Breast (tissue), 4 donors: ENCODE data around the gene GPX3.

GRCh38 chr5:151020106-151021153 is at the start of gene GPX3:
GPX3 (plus strand) TSS chr5:151020591.
- PRO-cap, 3 experiments: peak in 3 of 3 experiments; most common plus-strand start chr5:151020591 (in 3); most common minus-strand start chr5:151020355 (in 3)
- RRBS: 1% methylated on average over 7 of the region's 58 CpGs

DNA sequence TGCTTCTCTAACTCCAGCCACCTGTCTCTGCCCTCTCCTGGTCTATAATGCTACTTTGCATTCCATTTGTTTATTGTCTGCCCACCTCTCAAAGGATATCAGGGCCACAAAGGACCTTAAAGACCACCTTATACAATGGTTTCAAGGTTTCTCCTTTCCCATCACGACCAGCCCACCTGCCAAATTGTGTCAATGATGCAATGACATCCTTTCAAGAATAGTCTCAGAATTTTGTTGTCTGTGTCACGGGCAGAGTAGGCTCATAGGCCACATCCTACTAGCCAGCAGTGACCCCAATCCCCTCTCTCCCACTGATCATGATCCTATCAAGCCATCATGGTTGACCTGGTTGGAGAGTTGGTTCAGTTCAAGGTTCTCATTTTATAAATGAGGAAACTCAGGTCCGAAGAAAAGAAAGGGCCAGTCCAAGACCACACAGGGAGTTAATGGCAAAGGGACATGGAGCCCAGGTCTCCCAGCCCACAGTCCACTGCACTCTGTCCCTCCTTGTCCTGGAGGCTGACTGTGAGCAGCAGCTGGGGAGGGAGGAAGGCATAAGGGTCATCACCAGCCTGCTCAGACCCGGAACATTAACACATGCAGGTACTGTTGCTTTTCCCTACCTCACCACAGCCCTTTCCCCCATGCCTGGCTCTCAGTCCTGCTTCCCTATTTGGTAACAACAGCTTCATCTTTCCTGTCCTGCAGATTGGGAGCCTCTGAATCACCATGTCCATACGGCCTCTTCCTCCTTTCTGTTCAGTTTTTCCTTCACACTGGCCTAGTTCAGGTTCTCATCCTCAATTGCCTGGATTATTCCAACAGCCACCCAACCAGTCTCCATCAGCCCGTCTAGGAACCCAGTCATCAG is 3.9 kb downstream of the GPX3 start:
- PRO-cap, 3 experiments: no peak in any of the 3 experiments
- RRBS: no CpG with 5 or more reads among the region's 6 CpGs

GRCh38 chr5:151037870-151038207 is 17.4 kb downstream of the GPX3 start:
- PRO-cap, 3 experiments: no peak in any of the 3 experiments
- RRBS: no CpG with 5 or more reads among the region's 4 CpGs

GRCh38 chr5:151078157-151079276 is 2.3 kb downstream of the TNIP1 start:
- PRO-cap, 3 experiments: no peak in any of the 3 experiments
- RRBS: no CpG with 5 or more reads among the region's 20 CpGs

GRCh38 chr5:151095262-151096043 is 14.6 kb upstream of the TNIP1 start:
- PRO-cap, 3 experiments: no peak in any of the 3 experiments
- RRBS: no CpG with 5 or more reads among the region's 5 CpGs

DNA sequence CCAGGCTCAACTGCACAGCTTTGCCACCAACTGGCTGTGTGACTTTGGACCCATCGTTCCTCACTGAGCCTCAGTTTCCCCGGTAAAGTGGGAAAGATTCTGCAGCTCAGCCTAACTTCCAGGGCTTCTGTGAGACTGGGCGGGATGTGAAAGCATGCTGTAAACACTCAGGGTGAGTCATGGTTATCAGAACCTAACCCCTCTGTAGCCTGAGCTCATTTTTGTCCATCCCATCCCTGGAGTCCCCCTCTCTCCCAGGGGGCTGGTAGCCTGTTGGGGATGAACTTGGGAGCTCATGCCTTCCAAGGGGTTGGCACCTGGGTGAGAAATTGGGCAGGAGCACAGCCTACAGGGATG is 2.3 kb downstream of the CCDC69 start:
- PRO-cap, 3 experiments: no peak in any of the 3 experiments
- RRBS: no CpG with 5 or more reads among the region's 3 CpGs

DNA sequence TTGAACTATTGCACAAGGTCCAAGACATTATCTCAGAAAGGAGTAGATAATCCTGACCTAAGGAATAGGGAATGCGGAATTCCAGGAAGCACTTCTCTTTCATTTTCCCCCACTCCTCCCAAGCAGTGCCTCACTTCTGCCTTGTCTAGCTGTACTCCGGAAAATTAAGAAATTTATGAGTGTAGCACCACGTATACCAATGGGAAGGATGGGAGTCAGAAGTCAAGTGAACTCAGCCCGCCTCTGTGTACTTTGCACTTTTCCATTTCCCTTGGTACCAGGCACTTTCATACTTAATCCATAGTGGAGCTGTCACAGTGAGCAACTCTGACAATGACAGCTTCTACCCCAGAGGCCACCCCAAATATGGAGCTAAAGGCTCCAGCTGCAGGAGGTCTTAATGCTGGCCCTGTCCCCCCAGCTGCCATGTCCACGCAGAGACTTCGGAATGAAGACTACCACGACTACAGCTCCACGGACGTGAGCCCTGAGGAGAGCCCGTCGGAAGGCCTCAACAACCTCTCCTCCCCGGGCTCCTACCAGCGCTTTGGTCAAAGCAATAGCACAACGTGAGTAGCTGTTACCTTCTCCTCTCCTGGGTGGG is 11.1 kb downstream of the SLC36A1 start:
- PRO-cap, 3 experiments: no peak in any of the 3 experiments
- RRBS: no CpG with 5 or more reads among the region's 14 CpGs

DNA sequence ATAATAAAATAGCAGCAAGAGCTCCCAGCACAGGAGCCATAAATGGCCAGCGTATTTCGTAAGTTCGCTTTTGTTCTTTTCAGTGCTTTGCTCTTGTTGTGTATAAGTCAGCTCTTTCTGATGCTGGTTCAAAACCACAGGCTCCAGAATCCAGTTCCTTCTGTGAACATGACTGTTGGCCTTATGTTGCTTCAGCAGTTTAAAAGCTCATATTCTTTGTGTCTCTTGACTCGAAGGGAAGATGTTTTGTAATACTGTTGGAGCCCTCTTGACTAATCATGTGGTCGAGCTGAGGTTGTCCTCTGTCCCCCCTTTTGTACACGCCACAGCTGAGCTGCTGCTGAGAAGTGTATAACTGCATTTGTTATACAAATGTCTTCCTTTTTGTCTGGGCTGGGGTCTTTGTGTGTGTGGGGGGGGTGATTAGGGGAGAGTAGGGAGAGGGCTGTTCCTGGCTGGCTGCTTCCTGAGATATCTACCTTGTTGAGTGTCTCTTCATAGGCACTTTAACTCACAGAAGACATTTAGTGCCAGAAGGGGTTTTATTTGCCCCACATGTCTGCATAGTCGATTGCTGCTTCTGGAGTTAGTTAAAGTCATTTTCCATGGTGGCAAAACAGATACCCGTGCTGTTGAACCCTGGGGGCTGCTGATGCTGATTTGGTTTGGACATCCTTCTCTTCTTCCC is 35.8 kb downstream of the SLC36A1 start:
- PRO-cap, 3 experiments: no peak in any of the 3 experiments
- RRBS: no CpG with 5 or more reads among the region's 8 CpGs

- PRO-cap, 3 experiments: no peak in any of the 3 experiments
- RRBS: no CpG with 5 or more reads among the region's 18 CpGs
Observed at GRCh38 chr5:151612910-151613767, 22.0 kb upstream of the FAT2 start.

DNA sequence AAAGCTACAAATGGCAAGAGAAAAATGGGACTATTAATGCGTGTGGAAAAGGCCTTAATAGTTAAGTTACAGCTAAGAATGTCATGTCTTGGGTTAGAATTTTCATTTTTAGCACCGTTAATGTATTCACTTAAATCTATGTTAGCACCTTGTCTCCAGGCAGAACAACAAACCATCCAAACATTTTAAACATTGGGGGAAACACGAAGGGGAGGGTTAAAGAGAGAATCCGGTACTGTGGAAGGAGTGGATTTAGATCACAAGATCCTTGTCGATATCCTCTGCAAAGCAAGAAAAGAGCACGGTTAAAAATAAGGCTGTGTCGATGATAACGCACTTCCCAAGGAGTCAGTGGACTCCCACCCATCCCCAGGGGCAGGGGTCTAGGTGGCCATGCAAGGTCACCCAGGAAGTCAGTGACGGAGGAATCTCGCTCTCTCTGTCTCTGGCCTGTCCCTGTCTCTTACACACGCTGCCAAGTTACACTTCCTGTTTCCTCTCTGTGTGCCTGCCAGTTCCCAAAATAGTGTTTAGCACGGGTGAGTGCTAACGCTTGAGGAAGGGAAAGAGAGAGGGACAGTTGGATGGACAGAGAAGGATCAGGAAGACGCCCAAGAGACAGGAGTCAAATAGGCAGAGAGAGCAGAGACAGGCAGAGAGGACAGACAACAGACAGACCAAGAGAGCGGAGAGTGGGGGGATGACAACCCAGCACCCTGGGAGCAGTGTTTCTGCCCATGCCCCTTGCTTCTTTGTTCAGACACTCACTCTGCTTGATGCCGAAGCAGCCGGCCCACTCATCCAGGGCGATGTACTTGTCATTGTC is 23.2 kb downstream of the SPARC start:
- PRO-cap, 3 experiments: no peak in any of the 3 experiments
- RRBS: no CpG with 5 or more reads among the region's 18 CpGs

- PRO-cap, 3 experiments: no peak in any of the 3 experiments
- RRBS: no CpG with 5 or more reads among the region's 12 CpGs
Observed at GRCh38 chr5:152207221-152207517, 197.9 kb downstream of the NMUR2 start.

- PRO-cap, 3 experiments: no peak in any of the 3 experiments
- RRBS: no CpG with 5 or more reads among the region's 5 CpGs
Observed at GRCh38 chr5:152953856-152954310, 536.6 kb upstream of the GRIA1 start.

DNA sequence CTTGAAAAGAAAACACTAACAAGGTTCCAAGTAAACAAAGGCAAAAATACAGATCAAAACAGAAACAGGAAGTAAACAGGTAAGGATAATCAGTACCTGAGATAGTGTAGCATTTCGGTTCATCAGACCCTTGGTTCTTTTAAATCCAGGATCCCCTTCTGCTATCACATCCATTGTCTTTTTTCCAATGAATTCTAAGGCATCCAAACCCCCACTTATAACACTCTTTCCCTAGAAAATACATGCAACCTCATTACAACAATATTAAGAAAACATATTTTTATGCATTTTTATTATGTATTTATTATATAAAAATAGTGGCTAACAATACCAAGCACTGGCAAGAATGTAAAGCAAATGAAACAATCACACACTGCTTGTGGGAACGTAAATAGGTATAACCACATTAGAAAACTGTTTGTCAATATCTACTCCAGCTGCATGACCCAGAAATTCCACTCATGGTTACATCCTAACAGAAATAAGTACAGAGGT is 10.6 kb downstream of the FAM114A2 start:
- PRO-cap, 3 experiments: no peak in any of the 3 experiments
- RRBS: no CpG with 5 or more reads among the region's 2 CpGs

GRCh38 chr5:154371532-154372264 is 74.1 kb upstream of the SAP30L start:
- PRO-cap, 3 experiments: no peak in any of the 3 experiments
- RRBS: no CpG with 5 or more reads among the region's 5 CpGs

GRCh38 chr5:154608353-154608692 is 130.3 kb upstream of the HAND1 start:
- PRO-cap, 3 experiments: no peak in any of the 3 experiments
- RRBS: 39% methylated on average over 2 of the region's 3 CpGs

DNA sequence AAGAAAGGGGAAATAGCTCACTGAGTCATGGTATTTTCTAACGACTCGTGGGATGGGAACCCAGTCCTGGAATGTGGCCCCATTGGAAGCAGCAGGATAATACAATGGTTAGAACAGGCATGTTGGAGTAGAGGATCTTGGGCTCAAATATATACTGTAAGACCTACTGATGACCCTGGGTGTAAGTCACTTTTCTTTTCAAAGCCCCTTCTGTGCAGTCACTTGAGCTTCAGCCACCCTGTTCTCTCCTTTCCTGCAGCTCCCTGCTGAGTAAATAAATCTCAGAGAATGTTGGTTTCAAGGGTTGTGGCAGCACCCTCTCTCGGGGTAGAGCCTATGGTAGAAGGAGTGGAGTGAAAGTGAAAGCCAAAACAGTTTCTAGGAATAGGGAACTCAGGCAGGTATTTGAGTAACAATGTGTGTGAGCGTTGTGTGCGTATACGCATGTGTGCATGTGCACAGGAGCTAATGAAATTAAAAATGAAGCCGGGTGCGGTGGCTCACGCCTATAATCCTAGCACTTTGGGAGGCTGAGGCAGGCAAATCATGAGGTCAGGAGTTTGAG is 40.7 kb upstream of the LARP1 start:
- PRO-cap, 3 experiments: peak in 1 of 3 experiments; most common minus-strand start position 272 of the sequence (in 1)
- RRBS: no CpG with 5 or more reads among the region's 9 CpGs

DNA sequence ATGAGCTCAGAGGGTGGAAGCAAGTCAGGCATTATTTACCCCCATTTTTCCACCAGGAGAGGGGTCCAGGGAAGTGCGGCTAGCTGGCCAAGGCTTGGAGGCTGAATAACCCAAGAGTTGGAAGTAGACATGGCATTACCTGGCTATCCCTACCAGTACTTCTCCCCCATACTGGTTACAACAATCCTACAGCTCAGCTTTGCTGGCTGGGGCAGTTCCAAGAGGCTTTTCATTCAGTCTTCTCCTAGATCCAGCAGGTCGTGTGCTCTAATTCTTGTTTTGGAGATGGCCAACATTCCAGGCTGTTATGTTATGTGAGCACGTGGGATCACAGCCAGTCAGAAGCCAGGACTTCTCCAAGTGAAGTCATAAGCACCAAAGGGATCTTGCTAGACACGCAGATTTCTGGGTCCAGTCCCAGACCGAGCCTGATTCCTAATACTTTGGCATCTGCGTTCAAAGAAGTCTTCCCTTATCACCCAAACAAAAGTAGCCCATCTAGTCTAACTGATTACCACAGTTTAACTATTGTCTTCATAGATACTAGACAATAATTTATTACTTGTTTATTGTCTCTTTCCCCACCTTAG is 1.4 kb upstream of the LARP1 start:
- PRO-cap, 3 experiments: peak in 3 of 3 experiments; most common plus-strand start position 400 of the sequence (in 2); most common minus-strand start position 269 of the sequence (in 1)
- RRBS: no CpG with 5 or more reads among the region's 6 CpGs

DNA sequence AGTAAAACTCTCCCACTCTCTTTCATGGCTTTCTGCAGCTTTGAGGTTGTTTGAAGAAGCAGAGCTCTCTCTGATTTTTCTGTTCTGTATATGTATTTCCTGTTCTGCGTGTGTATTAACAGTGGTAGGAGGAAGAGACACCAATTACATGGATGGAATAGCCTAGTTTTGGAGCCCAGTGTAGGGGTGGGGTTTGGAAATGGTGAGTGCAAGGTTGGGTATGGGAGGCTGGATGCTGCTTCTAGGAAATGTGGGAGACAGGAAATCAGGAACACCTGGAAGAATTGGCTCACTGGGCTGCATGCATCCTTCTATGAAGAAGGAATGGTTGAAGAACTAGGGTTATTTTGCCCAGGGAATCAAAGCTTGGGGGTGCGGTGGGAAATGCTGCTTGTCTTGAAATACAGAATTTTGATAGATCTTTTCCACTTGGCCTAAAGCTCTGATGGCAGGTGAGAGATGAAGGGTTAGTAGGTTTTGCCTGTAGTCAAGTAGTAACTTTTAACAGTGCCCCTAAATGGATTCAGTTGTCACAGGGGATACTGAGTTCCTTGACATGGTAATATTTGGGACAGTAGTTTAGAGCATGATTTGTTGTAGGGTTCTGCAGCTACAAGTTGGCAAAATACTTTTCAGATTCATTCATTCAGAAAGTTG is 12.6 kb downstream of the LARP1 start:
- PRO-cap, 3 experiments: no peak in any of the 3 experiments
- RRBS: no CpG with 5 or more reads among the region's 2 CpGs

GRCh38 chr5:154799868-154800116 is 44.6 kb downstream of the LARP1 start:
- PRO-cap, 3 experiments: no peak in any of the 3 experiments
- RRBS: no CpG with 5 or more reads among the region's 4 CpGs

DNA sequence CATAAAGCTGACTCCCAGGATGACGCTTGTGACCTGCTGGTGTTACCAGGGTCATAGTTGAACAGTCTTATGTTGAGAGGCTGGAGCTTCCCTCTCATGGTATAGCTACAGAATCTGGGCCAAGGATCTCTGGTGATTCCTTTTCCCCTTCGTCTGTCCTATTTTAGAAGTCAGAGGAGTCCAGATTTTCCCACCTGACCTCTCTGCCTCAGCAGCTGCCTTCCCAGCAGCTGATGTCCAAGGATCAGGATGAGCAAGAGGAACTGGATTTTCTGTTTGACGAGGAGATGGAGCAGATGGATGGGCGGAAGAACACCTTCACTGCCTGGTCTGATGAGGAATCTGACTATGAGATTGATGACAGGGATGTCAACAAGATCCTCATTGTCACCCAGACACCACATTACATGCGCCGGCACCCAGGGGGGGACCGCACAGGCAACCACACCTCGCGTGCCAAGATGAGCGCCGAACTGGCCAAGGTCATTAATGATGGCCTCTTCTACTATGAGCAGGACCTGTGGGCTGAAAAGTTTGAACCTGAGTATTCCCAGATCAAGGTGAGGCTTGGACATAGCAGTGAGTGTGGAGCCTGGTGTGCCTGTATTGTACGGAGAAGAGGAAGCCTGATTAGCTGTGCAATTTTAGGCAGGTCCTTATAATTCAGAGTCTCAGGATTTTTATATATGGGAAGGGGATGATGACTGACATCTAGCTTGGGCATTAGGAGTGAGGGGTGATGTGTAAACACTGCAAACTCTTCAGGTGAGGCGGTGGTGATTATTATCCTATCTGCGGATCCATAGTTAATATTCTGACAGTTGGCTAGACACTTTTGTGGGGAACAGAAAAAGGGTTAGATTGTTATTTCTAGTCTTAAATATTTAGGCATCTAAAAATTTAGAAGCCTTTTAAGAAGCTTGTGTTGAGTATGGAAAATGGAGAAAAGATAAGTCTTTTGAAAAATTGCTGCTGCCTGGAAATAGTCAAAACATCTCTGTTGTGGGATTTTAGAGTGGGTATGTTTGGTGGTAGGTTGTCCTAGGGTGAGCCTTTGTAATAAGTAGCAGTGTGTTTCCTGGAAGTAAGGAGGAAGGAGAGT is 47.0 kb downstream of the LARP1 start:
- PRO-cap, 3 experiments: no peak in any of the 3 experiments
- RRBS: no CpG with 5 or more reads among the region's 14 CpGs